Vermiform appendix (tissue), 1 donor: ENCODE measurements around the gene CRYGC.

DNA sequence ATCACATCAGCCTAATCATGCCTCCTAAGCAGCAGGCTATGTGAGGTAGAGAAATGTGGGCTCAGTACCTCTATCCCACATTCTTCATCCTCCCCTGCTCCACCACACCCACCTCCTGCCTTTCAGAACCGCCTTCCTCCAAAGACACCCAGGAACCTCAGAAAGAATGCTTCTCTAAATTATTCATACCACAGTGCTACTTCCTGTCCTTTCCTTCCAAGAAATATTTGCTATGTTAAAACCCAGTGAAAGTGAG lies 24.1 kb upstream of the CREB1 start:
- PRO-cap = unidirectional peak, minus-strand start at position 146 of the sequence

DNA sequence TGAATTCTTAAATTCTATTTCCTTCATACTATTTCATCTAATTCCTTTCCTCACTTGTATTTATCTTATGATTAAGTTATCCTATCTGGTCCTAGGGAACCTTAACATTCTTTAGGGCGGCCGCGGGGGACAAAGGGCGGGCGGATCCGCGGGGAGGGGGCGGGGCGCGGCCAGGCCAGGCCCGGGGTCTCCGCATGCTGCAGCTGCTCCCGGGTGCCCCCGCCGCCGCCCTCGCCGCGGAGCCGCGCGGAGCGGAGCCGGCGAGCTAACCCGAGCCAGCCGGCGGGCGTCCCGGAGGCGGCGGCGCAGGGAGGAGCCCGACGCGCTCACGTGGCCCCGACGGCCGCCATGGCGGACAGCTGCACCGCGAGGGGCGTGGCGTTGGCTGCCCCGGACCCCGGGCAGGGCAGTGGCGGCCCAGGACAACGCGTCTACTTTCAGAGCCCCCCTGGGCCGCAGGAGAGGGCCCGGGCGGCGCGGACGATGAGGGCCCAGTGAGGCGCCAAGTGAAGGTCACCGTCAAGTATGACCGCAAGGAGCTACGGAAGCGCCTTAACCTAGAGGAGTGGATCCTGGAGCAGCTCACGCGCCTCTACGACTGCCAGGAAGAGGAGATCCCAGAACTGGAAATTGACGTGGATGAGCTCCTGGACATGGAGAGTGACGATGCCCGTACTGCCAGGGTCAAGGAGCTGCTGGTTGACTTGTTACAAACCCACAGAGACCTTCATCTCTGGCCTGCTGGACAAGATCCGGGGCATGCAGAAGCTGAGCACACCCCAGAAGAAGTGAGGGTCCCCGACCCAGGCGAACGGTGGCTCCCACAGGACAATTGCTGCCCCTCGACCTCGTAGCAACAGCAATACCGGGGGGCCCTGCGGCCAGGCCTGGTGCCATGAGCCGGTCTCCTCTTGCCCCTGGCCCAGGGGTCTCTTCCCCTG lies 29.9 kb upstream of the CCNYL1 start:
- PRO-cap = no peak

DNA sequence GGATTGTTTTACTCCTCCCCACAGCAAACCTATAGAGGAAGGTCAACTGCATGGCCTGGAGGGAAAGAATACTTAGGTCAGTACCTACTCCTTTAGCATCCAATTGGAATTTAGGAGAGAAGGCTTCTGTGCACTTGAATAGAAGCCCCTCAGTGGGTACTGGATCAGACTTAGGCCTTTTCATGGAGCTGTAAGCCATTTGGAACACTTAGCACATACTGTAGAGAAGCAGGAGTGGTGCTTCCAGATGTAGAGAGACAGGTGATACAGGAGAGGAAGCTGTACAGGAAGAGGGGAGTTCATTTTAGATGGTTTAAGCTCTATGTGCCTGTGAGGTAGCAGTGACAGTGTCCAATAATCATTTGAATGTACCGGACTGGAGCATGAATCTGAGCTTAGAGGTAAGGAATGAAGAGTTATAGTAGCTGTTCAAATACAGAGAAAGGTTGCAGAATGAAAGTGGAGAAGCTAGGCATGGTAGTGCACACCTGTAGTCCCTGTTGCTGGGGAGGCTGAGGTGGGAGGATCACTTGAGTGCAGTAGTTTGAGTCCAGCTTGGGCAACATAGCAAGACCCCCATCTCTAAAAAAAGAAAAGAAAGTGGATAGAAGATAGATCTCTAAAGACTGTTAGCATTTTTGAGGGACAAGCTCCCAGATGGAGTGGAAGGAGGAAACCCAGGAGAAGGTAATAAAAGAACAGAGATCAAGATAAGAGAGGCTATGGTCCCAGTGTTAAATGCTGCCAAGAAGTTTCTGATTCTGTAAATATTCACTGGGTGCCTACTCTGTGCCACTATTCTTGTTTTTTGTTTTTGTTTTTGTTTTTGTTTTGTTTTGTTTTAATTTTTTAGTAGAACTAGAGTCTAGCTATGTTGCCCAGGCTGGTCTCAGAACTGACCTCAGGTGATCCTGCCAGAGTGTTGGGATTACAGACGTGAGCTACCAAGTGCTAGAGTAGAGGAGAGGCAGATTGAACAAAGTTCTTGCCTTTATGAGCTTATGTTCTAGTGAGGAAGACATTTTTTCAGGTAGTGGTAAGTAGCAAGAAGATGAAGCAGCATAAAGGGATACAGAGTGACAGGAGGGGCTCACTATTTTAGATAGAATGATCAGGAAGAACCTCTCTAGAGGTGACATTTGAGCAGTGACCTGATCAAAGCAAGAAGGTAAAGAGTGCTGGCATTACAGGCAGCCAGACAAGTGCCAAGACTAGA lies 26.3 kb downstream of the FZD5 start:
- PRO-cap = no peak

GRCh38 chr2:207768220-207768998 lies 1.3 kb downstream of the FZD5 start:
- PRO-cap = no peak

- PRO-cap = no peak
Observed at GRCh38 chr2:207815369-207815568, 45.6 kb upstream of the FZD5 start.

DNA sequence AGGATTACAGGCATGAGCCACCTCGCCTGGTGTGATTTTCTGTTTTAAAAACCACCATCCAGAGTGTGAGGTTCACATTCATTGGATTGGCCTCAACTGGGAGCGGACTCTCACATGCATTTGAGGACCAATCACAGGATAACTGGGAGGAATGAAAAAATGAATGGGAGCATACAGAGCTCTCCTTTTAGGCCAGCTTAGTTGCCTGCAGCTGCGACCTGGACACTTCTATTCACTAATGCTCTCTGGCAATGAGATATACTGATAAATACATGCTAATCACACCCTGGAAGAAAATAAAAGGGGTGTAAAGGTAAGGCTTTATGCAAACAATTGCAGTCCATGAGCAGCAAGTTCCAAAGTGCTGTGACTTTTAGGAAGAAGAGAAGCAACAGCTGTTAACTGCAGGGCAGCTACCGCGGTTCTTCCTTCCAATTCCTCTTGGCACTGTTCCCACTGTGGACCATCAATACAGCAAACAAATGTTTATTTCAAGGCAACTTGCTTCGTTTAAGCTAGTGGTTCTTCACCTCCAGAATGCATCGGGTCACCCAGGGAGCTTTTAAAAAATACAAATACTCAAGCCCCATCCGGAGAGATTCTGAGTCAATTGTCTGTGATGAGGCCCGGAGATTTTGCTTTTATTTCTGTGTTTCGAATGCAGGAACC lies 49.6 kb upstream of the FZD5 start:
- PRO-cap = no peak

- PRO-cap = no peak
Observed at GRCh38 chr2:207845292-207845600, 75.5 kb upstream of the FZD5 start.

DNA sequence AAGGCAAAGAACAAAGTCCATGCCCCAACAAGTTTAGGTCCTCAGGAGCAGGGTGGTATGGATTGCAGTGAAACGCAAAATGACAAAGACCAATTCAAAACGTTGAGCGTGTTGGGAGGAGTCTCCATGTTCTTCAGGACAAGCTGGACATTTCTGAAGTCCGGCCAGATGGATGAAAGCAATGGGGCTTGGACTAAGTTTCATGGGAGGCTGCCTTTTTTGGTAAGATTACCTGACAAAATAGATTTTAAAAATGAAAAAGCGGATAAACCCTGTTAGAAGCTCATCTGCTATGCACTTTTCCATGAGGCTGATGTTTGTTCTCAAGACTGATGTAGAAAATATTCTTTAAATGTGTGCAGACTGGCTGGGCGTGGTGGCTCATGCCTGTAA lies 79.0 kb upstream of the FZD5 start:
- PRO-cap = no peak

GRCh38 chr2:207870329-207870796 lies 100.7 kb upstream of the FZD5 start:
- PRO-cap = no peak

DNA sequence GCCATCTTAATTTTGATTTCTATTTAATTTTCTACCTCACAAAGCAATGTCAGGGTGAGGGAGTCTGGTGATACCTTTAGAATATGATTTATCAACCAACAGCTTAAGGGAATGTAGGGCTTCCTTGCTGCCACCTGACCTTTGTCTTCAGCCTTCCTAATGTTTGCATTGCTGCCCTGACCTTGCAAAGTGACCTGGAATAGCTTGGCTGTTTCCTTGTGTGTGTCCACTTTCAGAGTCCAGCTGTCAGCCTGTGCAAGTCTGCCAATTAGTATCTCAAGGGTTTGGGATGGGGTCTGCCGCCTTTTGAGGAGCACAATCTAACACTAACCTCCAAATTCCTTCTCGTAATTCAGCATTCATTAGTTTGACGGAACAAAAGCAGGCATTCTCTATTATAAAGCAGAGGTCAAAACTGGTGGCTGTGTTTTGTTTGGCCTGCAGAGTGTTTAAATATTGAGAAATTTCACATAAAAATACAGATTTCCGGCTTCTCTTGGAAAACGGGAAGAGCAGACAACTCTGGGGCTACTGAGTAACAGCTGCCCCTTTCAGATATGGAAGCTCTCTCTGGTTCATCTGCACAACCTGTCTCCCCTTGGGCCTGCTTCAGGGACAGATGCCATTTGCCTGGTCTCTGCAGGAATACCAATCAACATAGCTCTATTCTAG lies 127.4 kb downstream of the PLEKHM3 start:
- PRO-cap = no peak

DNA sequence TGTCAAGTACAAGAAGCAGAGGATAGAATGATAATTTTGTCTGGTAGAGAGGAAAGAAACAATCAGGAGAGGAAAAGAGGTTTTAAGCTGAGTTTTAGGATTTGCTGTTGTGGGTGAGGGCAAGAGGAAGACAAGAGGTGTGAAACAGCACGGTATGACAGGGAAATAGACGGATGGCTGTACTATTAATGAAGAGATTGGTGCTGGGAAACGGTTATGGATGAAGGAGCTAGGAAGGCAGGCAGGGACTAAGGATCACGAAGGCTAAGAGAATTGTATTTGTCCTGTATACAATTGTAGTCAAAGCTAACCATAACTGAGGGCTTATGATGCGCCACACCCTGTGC lies 86.1 kb downstream of the PLEKHM3 start:
- PRO-cap = no peak

DNA sequence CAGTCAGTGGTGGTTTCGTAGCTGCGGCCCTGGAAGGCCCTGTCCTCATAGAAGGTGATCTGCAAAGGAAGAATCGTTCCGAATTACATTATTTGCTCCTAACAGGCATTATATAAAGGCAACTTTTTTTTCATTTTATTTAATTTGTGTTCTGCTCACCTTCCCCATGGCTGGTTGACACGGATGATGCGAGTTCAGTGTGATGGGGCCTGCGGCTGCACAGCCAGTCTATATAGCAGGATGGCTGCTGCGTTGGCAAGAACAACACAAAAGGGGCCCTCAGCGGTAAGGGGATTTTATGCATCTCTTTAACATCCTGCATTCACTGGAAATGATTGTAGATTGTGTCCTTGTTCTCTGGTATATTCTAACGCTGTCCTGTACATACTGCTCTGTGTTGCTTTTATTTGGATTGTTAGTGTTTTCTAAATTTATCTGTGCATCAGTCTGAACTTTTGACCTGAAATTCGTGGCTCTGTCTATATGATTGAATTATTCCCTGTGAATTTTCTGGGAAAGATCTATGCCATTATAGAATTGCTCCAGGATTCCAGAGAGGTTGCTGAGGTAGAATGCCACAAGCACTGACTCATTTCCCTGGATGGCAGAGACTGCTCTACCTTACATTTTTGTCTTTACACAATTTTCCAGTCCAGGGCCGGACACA lies at the start of gene CRYGC:
Gene CRYGC (minus strand): TSS at position 204 of the 667 bp plus-strand sequence.
- PRO-cap = no peak

DNA sequence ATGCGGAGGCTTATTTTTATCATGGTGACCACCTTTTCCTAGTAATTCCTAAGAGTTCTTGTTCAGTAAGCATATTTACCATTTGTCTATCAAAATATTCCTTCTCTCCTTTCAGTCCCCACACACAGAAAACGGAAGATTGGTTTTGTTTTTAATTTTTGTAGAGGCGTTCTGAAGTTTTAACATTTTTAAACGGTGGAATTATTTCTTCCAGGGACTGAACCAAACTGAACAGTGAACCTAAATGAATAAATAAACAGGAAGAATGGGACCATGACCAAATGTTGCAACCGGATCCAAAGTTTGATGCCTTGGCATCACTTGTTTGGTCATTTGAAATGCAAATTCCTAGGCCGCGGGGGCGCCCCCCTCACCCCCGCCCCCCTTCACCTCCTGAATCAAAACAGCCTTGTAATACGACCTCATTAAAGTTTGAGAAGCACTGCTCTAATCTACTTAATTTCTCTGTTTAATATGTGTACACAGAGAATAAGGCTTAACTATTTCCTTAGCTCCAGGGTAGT lies 6.0 kb downstream of the C2orf80 start:
- PRO-cap = no peak

DNA sequence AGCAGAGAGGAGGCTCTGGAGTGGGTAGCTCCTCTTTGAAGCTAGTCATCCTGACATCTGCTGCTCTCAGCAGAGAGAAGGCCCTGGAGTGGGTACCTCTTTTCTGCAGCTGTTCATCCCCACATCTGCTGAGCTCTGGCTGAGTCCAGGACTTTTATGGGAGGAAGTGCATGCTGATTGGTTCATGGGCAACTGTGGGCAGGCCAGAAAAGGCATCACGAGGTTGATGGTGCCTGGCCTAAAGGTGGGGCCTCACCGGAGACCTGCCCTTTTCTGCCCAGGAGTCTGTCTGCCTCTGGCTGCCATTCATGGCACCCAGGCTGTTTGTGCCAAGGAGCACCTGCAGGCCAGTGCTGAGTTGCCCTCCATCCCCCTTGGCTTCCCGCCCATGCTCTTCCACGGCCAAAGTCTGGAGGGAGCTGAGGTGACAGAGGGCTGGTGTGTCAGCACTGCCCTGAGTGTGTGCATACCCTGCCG lies 123.1 kb downstream of the PTH2R start:
- PRO-cap = no peak

GRCh38 chr2:209495049-209495565 lies 71.3 kb downstream of the MAP2 start:
- PRO-cap = no peak

- PRO-cap = no peak
Observed at GRCh38 chr2:209694597-209695253, 76.9 kb upstream of the UNC80 start.

DNA sequence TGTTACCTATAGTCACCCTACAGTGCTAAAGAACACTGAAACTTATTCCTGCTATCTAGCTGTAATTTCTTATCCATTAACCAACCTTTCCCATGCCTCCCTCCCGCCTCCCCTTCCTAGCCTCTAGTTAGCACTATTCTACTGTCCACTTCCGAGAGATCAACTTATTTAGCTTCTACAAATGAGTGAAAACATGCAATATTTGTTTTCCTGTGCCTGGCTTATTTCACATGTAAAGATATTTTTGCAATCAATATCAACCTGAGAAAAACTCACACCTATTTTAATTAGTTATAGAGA lies 73.8 kb upstream of the RPE start:
- PRO-cap = no peak

GRCh38 chr2:210032123-210033350 lies 30.1 kb downstream of the RPE start:
- PRO-cap = no peak

GRCh38 chr2:210548589-210549476 lies 7.6 kb upstream of the CPS1 start:
- PRO-cap = no peak

DNA sequence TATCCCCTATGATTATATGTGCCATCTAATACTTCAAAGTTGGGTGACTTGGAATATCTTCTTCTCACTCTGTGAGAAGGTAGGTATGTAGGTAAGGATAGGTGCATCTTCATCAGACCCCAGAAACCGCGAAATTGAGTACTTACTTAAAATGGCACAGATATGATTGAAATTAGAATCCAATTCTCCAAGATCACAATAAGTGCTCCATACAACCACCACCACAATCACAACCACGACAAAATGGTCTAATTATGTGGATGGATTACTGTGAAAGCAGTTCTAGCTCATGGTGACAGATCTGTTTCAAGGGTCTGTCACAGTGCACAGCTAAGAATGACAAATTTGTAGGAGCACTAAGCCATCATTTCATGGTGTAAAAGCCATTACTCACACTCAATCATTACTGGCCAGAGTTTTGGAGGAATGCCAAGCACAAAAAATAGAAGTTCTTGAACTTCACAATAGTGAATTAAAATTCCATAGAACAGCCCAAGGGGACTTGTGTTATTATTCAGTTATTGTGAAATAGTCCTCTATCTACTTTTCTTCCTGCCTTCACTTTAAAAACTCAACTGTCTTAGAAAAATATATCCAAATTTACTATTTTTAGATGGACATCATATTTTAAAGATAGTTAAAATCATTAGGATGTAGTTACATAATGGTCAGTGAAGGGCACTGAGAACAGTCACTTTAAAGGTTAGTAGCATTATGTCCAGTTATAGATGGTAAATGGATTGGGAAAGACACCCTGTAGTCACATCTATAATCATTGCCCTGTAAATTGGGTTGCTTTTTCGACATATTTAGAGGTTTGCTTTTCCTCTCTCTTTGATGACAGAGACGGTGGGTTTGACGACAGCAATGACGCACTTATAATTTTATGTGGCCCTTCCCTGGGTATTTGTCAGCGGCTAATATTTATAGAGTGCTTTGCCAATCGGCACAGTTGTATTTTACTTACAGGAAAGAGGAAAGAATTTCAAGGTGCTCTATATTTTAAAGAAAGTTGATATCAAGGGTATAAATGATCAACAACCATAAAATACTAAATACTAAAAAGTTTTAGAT lies 2.5 kb downstream of the CPS1 start:
- PRO-cap = no peak